LHCN-M2 (cell line): ENCODE data around the genes CCBE1 and PHLPP1.

DNA sequence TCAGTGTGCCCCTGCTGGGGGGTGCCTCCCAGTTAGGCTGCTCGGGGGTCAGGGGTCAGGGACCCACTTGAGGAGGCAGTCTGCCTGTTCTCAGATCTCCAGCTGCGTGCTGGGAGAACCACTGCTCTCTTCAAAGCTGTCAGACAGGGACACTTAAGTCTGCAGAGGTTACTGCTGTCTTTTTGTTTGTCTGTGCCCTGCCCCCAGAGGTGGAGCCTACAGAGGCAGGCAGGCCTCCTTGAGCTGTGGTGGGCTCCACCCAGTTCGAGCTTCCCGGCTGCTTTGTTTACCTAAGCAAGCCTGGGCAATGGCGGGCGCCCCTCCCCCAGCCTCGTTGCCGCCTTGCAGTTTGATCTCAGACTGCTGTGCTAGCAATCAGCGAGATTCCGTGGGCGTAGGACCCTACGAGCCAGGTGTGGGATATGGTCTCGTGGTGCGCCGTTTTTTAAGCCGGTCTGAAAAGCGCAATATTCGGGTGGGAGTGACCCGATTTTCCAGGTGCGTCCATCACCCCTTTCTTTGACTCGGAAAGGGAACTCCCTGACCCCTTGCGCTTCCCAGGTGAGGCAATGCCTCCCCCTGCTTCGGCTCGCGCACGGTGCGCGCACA lies 50.3 kb upstream of the LMAN1 start:
- RAMPAGE, long total RNA, result no peak

DNA sequence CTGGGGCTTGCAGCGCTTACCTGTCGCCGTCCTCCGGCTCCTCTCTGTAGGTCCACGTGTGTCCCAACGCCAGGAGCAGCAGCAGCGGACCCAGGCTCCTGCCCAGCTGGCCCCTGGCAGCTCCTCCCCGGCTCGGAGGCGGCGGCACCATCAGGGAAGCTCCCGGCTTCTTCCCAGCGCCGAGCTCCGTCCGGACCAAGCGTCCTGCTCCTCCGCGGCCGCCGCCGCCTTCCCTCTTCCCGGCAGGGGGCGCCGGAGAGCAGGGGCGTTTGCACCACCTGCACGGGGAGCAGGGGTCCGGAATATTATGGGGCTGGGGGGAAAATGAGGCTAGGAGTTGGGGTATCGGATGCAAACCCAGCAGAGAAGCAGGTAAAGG lies at the start of gene CCBE1:
Gene CCBE1, minus strand, starts transcription at position 232 of the 379 bp plus-strand sequence.
- RAMPAGE, long total RNA, result no peak

- RAMPAGE, long total RNA, result no peak
These were observed 64.1 kb upstream of the CCBE1 start for GRCh38 chr18:59761247-59761731.

- RAMPAGE, long total RNA, result no peak
These were observed 23.8 kb downstream of the PMAIP1 start for GRCh38 chr18:59923531-59924056.

DNA sequence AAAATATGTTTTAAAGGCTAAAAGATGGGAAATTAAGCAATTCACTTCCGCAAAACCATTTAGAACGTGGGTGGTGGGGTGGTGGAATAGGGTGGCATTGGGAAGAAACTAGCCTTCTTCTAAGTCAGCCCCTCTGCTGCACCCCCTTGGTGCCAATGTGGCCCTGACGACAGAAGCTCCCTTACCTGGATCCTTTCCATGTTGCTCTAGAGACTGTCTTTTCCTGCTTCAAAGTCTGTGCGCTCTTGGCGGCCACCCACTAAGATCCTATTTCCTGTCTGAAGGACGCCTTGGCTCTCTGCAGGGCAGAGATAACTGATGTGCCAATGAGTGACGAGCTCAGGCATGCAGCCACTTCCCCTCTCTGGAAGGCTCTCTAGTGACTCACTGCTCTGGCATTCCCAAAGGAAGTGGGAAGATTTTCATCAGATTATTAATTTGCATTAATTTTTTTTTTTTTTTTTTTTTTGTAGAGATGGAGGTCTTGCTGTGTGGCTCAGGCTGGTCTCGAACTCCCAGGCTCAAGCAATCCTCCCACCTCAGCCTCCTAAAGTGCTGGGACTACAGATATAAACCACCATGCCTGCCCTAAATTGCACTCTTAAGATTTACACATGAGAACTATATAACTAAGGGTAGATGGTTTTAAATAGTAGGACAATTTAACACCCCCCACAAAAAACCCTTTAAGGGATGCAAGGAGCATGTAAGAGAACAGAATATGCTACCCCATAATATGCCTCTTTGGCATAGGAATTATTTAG lies 273.6 kb downstream of the CDH20 start:
- RAMPAGE, long total RNA, result no peak

- RAMPAGE, long total RNA, result no peak
These were observed 149.7 kb downstream of the RNF152 start for GRCh38 chr18:61743112-61743488.

GRCh38 chr18:61898546-61899439 lies 6.0 kb upstream of the RNF152 start:
- RAMPAGE, long total RNA, result no peak

DNA sequence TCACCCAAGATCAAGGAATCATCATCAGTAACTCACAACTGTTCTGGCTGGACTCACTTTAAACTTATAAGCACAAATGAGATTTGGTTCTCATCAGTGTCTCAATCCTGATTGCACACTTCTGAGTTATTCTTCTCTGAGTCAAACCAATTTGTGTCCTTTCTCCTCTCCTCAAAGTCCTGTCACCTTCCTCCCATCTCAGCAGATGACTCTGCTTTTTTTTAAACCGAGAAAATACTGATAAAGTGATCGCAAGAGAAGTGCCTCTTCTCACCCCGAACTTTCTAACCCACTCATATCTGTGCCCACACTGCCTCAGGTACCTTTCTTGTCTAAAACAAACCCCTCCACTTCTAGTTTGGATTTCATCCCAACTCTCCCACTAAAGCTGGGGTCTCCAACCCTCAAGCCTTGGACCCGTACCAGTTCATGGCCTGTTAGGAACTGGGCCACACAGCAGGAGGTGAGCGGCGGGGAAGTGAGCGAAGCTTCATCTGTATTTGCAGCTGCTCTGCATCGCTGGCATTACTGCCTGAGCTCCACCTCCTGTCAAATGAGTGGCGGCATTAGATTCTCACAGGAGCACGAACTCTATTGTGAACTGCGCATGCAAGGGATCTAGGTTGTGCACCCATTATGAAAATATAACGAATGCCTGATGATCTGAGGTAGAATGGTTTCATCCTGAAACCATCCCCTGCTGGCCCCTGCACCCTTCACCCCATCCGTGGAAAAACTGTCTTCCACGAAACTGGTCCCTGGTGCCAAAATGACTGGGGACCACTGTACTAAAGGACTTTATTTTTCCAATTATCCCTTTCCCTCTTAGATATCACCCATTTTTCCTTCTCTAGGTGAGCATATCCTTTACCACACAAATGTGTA lies 130.3 kb downstream of the PIGN start:
- RAMPAGE, long total RNA, result no peak

DNA sequence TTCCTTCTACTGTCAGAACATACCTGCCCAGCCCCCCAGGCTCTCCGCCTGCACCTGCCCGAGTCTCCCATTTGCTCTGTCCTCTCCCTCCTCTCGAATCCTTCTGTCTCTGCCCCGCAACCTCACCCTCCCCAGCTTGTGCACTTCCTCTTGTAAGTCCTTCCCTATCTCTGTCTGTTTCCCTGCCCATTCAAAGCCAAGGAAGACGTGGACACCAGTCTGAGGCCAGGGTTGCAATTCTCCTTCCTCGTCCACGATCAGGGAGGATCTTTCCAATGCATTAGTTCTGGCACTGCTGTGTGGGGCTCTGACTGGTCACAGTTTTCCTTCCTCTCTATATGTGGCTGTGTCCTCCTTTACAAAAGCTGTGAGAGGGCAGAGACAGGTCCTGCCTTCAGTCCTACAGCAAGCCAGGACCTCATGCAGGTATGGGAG lies 14.1 kb downstream of the TNFRSF11A start:
- RAMPAGE, long total RNA, result no peak

GRCh38 chr18:62346370-62346796 lies 21.3 kb downstream of the TNFRSF11A start:
- RAMPAGE, long total RNA, result no peak

DNA sequence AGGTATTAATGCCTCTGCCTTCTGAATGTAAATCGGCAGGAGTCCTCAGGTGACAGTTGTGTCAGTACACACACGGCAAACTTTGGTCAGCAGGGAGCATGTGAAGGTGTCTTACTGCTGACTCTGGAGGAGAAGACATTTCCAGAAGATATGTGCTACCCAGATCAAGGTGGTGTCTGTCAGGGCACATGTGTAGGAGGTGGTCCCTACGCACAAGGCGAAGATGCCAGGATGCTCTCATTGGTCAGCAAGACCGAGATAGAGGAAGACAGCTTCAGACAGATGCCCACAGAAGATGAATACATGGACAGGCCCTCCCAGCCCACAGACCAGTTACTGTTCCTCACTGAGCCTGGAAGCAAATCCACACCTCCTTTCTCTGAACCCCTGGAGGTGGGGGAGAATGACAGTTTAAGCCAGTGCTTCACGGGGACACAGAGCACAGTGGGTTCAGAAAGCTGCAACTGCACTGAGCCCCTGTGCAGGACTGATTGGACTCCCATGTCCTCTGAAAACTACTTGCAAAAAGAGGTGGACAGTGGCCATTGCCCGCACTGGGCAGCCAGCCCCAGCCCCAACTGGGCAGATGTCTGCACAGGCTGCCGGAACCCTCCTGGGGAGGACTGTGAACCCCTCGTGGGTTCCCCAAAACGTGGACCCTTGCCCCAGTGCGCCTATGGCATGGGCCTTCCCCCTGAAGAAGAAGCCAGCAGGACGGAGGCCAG lies 43.7 kb downstream of the TNFRSF11A start:
- RAMPAGE, long total RNA, result no peak

DNA sequence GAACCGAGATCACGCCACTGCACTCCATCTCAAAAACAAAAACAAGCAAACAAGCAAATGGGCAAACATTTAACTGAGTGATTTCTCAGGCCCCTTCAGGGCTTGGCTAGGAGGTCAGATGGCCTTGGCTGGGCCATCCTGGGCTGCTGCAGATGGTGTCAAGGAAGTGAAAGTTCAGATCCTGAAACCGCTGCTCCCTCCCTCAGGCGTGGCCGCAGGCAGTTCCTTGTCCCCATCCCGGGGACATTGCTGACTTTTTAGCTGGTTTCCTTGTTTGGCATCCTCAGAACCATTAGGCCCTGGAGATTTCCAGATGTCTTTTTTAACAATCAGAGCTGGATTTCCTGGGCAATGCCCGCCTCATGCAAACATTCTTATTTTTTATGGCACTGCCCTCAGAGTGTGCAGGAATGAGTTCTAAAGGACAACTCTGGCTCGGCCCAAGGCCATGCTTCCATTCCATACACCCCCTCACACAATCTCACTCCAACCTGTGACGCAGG lies 86.2 kb upstream of the ZCCHC2 start:
- RAMPAGE, long total RNA, result no peak

- RAMPAGE, long total RNA, result no peak
These were observed 85.7 kb upstream of the ZCCHC2 start for GRCh38 chr18:62437104-62437522.

DNA sequence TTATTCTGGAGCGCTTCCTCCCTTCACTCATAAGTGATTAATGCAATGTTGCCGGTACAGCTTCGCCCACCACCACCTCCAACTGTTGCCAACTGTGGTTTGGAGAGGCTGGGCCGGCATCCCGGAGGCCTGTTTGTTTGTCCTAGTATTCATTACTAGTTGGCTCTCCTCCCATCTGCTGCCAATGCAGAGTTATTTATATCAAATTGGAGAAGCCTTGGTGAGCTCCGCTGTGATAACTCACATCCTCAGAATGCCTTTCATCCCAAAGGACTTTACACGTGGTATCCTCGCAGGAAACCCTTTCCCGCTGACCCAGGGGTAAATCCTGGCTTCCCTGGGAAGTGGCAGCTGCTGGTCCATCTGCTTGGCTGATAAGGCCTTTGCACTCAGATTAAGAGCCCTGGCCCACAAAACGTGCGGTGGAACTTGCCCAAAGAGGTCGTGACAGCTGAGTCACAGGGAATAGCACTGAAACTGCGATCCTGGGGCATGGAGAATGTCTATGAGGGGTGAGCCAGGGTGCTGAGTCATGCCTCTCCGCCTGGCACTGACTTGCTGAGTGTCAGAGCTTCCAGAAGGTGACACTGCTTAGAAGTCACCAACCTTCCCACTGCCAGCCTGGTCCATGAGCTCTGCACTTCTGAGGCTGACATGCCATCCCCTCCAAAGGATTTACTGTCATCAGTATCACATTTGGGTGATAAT lies 71.9 kb upstream of the ZCCHC2 start:
- RAMPAGE, long total RNA, result no peak

DNA sequence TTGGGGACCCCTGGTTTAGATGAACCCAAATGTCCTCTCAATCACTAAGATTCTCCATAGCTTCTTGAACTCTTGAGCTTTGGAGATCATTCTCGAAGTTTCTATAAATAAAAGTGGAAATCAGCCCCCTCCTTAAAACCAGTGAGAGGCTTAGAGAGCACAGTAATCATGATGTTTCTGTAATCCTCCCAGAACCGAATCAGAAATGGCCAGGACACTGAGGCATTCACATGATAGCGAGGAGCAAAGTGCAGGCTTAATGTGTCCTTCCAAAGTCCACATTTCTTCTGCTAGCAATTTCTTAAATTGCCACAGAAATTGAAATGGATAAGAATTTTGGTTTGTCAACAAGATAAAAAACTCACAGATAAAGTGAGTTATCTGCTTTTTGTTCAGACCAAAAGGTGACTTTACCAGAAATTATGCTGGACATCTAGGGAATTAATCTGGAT lies 82.6 kb upstream of the PHLPP1 start:
- RAMPAGE, long total RNA, result no peak

- RAMPAGE, long total RNA, result no peak
These were observed at the start of gene PHLPP1 for GRCh38 chr18:62715433-62715993. TSS of gene PHLPP1 (plus strand) at chr18:62715541.

DNA sequence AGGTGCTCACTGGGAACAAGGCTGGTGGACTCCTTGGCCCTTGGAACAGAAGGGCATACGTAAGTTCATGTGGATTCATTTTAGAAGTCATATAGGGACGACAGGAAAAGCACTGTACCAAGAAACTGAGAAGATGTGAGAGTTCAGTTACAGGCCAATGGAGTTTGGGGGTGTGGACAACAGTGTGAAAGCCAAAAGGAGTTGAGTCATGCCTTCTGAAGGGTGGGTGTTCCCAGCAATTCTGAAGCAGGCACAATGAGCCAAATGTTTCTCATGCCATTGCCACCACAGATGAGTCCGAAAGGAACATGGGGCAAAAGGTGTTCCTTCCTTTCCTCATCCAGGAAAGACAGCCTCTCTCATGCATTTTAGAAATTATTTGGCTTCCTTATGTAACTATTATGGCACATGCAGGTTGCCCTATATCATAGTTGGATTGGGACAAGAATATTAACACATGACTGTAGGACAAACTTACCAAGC lies 166.4 kb downstream of the PHLPP1 start:
- RAMPAGE, long total RNA, result no peak

- RAMPAGE, long total RNA, result no peak
These were observed 263.3 kb downstream of the PHLPP1 start for GRCh38 chr18:62978264-62979361.

DNA sequence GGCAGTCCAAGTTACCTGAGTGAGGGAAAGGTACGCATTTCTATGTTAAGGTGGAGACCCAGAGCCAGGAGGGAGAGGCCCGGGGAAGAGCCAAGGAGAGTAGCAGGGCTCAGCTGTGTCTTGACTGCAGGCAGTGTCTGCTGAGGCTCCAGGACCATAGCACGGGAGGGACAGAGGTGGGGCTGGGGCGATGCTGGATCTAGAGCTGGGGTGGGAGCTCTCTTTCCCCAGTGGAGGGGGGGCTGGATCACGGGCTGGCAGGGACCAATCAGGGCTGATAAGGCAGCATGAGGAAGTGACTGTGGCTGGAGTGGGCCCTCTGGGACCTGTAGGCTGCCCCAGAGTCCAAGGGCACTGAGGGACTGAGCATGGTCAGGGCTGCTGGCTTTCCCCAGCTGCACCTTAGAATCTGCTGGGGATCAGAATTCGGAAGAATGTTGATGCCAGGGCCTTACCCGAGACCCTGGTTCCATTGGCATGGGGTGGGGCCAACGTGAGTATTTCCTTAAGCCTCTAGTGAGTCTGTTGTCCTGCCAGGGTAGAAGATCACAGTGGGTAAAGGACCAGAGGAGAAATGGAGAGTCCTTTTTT lies 289.4 kb downstream of the PHLPP1 start:
- RAMPAGE, long total RNA, result no peak

- RAMPAGE, long total RNA, result no peak
These were observed 276.0 kb downstream of the BCL2 start for GRCh38 chr18:63043569-63043953.